Vein endothelial cell (primary cell): Measurements from ENCODE around the genes ELMO1 and GPR141.

- CAGE, long polyA plus RNA, result no peak
Measured at GRCh38 chr7:35728689-35729004, 33.7 kb upstream of the HERPUD2 start.

DNA sequence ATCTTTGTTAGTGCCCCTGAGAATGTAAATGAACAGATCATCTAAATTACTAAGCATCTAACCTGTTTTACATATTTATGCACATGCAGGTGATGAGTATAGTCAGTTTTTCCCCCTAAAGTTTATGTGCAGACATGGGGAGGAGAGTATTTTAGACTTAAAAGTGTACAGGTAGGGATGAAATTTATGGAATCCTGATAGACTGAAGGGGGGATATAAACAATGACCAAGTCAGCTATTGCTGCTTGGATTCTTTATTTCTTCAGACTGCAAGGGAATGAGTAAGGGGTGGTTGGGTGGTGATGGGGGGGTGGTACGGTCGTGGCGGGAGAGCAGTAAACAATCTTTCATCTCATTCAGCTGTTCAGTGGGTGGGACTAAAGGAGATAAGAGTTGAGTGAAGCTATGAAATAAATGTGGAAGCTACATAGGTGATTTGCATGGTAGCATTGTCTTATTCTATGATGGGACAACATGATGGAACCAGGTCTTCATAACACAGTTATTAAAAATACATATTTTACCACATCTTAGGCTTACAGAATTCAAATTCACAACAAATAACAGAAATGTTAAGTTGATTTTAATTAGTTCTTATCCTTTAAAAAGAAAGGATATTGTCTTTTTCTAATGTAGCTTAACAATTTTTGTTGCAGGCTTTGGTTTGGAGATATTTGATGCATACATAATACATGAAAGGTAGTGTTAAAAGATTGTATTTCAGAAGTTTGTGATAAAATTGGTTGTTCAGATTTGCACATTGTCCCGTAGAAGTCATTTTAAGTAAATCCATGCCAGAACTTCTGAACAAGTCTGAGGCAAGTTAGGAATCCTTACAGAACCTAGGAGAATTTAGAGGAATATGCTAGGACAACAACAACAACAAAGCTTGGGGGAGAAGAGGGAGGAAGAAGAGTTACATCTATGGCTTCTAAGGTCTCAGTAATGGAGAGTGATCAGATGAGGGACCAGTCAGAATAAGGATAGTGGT is 1.9 kb downstream of the SEPTIN7 start:
- CAGE, long polyA plus RNA, result no peak

GRCh38 chr7:36045428-36045676 is 107.7 kb upstream of the EEPD1 start:
- CAGE, long polyA plus RNA, result no peak

DNA sequence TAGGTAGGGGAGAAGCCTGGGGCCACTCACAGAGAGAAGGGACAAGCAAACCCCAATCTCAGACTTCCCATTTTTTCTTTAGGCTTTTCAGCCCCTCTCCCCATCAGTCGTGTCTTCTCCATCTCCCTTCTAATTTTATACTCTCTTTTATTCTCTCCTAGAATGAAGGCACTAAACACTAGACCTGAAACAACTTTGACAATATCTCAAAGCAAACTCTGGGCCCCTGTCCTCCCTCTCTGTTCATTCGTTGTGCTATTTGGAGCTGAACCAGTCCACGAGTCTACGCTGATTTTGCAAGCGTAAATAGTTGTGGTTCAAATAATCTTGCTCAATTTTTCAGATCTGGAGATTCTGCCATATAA is 105.1 kb upstream of the EEPD1 start:
- CAGE, long polyA plus RNA, result no peak

DNA sequence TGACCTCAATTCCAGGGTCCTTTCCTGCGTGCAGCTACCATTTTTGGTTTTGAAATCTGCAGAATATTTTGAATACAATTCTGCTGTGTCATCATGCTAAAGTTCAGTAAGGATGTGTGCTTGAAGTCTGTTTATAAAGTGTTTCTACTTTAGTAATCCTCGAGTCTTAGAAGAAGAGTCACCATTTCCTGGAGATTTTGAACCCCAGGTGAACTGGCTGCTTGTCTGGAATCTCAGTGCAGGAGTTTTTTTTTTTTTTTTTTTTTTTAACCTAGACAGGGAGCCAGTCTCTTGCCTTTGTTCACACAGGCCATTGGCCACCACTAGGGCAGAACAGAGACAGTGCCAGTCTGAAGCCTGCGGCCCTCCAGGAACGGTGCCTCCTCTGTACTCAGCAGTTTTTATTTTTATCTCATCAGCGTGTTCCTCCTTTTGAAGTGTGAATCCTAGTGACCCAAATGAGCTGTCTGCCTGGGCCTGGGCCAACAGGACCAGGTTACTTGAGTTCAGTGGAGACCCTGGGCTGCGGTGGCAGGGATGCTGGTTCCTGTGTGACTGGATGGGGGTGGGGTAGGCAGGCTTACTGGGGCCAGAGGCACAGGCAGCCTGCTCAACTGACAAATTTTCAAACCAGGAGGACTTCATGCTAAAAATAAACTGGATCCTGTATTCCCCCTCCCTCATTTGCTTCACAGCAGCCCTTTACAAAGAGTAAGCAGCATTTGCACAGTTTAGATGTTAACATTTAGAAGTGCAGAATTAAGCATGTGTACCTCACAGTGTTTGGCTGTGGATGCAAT is 54.8 kb downstream of the EEPD1 start:
- CAGE, long polyA plus RNA, result no peak

GRCh38 chr7:36219217-36220093 is 66.4 kb downstream of the EEPD1 start:
- CAGE, long polyA plus RNA, result no peak

DNA sequence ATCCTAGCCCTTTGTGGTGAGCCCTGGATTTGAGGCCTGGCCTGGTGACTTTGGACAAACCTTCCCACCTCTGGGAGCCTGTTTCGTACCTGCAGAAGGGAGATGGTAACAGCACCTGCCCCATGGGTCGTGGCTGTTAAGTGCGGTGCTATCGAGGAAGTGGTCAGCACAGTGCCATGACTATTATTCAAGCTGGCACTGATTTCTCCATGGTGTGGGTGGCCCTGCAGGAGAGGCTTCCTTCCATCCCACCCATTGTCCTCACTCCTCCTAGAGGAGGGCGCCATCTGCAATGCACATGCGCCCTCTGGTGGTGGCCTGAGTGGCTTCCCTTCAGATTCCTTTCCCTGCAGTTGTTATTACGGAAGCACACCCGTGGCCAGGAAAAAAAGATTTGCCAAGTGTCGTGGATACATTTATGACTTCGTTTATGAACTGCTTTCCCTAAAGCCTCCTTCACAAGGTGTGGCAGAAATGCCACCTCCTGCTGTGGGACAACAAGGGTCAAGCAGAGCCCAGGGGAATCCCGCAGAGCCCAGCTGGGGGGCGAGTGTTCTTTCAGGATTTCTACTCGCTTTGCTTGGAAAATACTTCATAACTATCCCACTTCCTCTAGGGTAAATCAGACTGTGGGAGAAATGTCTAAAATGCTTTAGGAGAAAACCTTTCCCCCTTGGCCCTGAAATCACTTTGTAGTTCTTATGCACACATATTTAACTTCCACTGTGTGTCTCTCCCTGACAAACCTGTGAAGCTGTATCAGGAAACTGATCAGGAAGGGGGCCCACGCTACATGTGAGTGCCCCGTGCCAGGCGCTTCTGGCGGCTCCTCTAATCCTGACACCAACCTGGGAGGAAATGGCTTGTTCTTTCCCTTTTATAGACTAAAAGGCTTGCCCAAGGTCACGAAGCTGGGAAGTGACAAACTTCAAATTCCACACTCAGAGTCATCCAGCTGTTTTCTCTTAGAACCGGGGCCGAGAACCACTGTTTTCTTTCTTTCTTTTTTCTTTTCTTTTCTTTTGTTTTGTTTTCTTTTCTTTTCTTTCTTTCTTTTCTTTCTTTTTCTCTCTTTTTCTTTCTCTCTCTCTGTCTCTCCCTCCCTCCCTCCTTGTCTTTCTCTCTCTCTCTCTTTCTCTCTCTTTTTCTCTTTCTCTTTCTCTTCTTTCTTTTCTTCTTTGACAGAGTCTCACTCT is 75.3 kb downstream of the MATCAP2 start:
- CAGE, long polyA plus RNA, result no peak

- CAGE, long polyA plus RNA, result no peak
Measured at GRCh38 chr7:36504794-36505214, 115.1 kb downstream of the ANLN start.

DNA sequence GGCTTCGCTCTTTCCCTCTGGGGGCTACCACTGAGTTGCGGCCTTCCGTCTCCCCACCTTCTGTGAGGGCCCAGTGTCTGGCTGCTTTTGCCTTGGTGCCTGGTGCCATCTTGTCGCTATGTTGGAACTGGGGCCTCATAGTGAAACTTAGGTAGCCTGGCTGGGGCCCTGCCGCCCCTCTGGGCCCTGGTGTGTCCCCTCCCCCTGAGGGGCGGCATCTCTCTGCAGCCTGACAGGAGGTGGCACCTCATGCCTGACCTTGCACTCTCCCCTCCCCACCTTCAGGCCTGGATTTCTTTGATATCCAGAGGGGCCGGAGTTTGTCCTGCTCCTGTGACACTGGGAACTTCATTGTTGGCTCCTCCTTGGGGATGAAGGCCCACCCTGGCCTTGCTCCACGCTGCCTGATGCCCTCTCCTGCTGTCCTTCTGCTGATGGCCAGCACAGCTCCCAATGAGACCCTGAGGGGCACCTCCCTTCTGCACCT is 144.2 kb downstream of the ANLN start:
- CAGE, long polyA plus RNA, result no peak

- CAGE, long polyA plus RNA, result no peak
Measured at GRCh38 chr7:36534539-36535401, 145.1 kb downstream of the ANLN start.

DNA sequence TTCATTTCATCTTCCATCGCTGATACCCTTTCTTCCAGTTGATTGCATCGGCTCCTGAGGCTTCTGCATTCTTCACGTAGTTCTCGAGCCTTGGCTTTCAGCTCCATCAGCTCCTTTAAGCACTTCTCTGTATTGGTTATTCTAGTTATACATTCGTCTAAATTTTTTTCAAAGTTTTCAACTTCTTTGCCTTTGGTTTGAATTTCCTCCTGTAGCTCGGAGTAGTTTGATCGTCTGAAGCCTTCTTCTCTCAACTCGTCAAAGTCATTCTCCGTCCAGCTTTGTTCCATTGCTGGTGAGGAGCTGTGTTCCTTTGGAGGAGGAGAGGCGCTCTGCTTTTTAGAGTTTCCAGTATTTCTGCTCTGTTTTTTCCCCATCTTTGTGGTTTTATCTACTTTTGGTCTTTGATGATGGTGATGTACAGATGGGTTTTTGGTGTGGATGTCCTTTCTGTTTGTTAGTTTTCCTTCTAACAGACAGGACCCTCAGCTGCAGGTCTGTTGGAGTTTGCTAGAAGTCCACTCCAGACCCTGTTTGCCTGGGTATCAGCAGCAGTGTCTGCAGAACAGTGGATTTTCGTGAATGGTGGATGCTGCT is 166.5 kb downstream of the AOAH start:
- CAGE, long polyA plus RNA, result no peak

DNA sequence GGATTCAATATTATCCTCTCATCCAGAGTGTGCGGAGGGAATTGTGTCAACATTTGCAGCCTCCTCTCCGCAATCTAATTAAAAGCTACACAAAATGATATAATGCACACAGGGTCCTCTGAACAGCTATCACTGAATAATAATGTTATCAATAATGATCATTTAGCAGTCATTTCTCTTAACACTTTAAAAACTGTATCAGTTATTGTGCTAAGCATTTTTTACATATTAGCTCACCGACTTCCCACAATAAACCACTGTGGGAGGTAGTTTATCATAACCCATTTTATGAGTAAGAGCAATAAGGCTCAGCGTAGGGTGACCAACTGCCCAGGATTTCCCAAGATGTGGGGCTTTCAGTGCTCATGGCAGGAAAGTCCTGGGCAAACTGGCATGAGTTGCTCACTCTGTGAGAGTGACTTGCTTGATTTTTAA is 65.8 kb downstream of the AOAH start:
- CAGE, long polyA plus RNA, result no peak

DNA sequence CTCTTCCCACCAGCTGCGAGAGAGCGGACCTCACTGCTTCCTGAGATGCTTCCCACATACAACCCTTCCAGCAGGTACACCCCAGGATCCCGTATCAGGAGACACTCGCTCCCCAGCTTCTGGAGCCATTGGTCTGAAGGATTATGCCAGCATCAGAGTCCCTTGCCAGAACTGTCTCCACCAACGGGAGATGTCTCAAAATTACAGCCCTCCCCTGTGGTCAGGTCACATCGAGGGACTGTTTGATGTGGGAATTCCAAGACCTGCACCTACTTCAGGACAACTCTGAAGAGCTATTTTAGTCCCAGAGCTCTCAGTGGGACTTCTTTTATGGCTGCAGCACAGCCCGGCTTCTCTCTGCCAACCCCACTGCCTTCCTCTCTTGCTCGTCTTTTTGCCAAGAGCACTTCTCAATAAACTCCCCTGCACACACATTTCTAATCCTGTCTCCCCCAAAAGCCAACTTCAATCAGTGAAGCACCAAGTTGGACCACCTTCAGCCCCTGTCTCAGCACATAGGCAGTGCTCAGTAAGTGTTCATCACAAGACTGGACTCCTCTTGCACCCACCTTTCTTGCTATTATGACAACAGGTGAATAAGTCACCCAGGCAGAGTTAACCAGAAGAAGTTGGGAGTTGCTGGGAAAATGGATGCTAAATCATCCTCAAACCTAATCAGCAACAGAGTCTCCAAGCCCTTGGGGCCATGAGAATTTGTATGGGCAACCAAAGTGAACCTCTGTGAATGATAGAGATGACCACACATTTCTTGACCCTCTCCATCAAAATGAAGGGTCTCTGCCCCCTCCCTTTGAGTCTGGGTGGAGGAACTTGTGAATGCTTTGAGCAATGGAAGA is 3.1 kb downstream of the AOAH start:
- CAGE, long polyA plus RNA, result no peak

DNA sequence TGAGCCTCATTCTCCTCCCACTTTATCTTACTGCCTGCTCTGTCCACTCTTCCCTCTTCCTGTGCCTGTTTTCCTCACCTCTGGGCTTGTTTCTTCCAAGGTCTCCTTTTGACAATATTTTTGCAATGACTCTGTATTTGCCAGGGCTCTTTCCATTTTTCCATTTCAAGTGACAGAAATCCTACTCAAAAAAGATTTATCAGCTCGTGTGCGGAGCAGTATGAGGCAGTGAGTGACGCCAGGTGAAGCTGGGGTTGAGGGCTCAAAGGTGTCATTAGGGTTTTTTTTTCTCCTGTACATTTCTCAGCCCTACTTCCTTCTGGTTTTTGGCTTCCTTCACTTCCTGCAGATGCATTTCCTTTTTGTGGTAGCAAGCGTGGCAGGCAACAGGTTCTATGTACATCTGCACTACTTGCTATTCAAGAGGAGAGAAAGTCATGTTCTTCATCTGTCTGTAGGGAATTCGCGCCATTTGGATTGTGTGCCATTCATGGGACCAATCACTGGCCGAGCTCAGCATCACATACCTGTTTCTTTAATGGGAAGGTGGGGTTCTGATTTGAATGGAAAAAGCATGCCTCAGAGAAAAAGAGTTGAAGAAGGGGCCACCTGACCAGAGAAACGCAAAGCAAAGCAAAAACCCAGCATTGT is 52.8 kb upstream of the AOAH start:
- CAGE, long polyA plus RNA, result no peak

DNA sequence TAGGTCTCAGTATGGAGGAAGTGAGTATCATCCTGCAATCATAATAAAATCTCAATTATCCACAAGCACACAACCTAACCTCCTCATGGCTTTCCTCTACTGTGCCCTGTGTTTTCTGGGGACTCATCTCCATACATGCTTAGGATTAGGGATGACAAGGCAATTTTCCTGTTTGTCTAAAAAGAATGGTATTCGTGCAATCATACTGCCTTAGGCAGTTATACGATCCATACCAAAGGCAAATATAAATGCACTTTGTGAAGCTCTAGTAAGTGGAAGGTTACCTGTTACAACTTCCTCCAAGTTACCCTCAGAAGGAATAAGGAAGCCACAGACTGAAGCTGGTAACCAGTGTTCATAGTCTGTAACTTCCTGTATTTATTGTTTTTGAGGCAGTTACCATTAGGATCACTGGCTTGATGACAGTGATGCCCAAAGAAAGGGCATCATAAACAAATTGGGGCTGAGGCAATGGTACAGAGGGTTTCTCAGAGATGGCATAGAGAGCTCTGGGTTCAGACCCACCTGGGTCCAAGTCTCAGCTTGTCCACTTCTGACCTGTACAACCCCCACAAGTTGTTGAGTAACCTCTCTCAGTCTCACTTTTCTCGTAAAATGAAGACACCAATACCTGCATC is 138.3 kb downstream of the ELMO1 start:
- CAGE, long polyA plus RNA, result no peak

DNA sequence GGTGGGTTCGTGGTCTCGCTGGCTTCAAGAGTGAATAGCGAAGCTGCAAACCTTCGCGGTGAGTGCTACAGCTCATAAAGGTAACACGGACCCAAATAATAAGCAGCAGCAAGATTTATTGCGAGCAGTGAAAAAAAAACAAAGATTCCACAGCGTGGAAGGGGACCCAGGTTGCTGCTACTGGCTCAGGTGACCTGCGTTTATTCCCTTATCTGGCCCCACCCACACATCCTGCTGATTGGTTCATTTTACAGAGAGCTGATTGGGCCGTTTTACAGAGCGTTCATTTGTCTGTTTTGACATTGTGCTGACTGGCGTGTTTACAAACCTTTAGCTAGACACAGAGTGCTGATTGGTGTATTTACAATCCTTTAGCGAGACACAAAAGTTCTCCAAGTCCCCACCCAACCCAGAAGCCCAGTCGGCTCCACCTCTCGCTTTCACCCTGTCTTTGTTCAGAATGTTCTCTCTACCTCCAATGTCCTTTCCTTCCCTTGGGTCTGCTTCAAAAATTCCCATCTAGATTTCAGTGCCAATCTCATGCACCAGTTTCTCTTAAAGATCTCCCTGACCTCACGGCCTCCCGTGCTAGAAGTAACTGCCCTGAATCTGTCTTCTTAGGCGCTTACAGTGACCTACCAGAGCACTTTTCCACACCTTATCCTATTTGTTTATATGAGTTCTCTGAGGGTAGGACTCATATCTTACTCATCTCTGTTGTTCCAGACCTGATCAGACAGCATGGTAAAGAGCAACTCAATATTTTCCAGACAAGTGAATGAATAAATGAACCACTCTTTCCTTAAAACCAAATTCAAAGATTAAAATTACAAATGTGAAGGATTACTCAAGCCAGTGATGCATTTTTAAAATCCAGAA is 95.0 kb downstream of the ELMO1 start:
- CAGE, long polyA plus RNA, result no peak

DNA sequence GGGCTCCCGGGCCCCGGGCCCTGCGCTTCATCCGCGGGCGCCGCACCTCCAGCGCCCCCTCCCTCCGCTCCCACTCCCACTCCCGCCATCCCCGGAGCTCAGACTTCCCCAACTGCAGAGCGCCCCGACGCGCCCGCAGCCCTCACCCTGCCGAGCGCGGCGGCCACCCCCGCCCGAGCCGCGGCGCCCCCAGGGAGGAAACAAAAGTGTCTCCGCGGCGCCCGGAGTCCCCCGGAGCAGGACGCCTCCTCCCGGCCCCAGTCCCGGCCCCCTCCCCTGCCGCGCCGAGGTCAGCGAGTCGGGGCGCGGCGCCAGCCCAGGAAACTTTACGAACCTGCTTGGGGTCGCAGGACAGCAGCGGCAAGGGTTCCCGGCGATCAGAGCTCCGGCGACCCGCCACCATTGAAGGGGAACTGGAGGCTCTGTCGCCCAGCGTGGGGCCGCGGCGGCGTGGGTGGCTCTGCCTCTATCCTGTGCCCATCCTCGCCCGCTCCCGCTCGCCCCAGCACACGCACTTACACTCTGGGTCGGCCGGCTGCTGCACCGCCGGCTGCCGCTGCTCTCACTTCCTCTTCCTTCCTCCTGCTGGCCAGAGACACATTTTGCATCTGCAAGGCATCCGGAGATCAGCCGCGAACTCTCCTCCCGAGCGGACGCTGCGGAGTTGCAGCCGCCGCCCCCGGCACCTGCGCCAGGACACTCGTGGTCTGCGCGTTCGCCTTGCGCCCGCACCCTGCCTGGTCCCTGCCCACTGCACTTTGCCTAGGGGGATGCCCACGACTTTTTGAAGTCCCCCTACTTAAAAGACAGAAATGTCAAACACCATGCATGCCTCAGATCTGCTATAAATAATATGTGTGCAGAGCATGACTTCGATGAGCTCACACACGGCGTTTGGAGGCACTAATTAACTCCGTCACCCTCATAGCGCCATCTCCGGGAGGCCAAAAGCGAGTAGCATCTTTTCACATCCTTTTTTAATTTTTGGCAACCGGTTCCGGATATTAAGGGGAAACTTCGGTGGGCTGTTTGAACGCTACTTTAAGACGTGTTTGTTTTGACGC is at the start of gene ELMO1:
TSS of gene ELMO1 (minus strand) at position 524 of the 1,064 bp plus-strand sequence.
- CAGE, long polyA plus RNA, result no peak

- CAGE, long polyA plus RNA, result no peak
Measured at GRCh38 chr7:37449405-37449548, 613 bp upstream of the ELMO1 start.

GRCh38 chr7:37535732-37536439 is 87.2 kb upstream of the ELMO1 start:
- CAGE, long polyA plus RNA, result no peak

DNA sequence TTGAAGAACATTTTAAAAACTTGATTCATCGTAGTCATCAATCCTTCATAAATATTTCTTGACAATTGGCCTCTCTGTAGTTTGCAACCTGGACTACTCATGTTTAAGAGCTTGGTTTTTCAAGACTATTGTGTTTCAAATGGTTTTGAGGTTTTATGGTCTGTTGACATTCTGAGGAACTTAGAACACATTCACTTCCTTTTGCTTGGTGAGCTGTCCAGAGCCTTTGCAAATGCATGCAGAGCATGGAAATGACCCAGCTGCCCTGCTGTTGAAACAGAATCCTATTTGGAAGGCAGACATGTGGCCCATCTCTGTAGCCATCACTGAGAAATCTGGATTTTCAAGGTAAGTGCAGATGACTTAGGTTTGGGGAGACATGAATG is at the start of gene GPR141:
TSS of gene GPR141 (plus strand) at position 211 of the 386 bp plus-strand sequence.
- CAGE, long polyA plus RNA, result no peak